Parietal lobe (tissue), 2 donors: Measurements from ENCODE around the genes URM1, SET and ZDHHC12.

DNA sequence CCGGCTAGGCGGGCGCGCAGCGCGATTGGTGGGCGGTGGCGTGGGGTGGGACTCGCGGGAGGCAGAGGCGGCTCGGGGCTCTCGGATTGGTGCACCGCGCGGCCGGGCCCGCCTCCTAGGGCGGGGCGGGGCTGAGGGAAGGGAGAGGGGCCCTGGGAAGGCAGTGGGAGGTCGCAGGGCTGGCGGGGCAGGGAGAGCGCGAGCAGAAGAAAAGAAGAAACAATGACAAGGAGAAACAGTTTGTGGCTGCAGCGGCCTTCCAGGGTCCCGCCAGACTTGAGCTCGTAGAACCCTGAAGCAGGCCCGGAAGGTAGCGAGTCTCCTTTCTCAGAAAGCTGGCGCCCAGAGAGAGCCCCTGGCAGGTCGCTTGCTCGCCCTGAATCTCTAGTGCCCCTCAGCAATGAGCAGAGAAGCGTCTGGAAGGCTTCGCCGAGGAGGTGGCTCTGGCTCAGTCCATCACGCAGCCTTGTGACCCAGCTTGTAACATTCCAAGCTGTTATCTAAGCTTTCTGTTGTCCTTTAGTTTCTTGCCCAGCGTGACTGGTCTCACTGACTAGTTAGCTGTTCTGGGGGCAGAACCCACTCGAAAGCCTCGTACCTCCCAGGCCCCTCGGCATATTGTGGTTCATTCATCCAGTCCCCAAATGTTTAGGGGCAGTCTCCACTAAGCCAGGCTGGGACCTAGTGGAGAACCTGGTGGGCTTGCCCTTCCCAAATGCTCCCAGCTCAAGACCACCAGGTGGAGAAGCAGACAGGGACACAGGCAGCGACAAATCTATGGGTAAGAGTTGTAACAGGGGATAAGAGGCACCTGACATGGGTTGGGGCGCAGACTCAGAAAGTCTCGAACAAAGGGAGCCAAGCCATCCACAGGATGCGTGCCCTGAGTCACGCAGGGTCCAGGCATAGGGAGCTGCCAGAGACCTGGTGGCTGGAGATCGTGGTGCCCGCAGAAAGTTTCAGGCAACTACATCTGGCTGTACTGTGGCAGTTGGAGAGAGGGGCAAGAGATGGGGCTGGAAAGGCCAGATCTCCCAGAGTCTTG lies 613 bp upstream of the EEIG1 start:
- RAMPAGE, long total RNA = no peak

DNA sequence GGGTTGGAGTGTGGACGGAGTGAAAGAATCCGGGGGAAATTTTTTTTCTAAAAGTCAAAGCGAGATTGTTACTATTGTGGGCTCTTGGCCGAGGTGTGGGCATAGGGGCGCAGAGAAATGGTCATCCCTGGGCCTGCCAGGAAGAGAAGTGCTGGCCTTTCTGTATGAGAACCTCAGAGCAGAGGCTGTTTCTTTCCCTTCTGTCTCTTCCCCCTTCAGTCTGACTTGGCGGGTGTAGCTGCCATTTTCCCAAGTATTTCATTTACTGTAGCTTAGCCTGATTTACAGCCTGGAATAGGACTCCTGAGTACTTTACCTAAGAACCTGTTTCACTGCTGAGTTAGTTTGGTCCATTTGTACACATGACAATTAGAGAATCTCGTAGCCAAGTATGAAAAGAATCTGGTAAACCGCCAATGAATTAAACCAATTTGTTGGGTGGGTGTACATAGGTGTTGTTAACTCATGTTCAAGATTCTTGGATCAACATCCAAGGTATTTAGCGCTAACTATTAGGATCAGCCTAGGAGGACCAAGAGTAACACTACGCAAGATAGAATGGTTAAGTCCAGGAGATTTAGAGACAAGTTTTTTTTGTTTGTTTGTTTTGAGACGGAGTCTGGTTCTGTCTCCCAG lies 1.2 kb downstream of the SLC25A25 start:
- RAMPAGE, long total RNA = no peak

DNA sequence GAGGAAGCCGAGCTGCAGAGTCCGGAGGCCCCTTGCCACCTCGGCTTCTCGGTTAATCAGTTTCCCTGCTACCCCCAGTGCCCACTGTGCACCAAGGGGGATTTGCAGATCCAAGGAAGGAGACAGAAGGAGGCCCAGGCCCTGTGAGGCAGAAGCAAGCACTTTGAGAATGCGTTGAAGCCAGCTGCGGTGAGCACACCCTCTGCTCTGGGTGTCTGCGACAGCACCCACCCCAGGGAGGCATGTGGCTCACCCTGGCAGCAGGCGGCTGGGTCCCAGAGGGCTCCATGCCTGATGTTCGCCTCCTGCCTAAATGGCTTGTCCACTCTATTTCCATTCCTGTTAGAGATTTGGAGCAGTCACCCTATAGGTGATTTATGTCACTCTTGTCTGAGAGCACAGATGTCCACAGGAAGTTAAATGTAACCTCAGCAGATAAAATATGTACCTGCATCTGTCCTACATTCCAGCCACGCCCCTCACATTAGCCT lies 28.3 kb downstream of the PTGES2 start:
- RAMPAGE, long total RNA = no peak

DNA sequence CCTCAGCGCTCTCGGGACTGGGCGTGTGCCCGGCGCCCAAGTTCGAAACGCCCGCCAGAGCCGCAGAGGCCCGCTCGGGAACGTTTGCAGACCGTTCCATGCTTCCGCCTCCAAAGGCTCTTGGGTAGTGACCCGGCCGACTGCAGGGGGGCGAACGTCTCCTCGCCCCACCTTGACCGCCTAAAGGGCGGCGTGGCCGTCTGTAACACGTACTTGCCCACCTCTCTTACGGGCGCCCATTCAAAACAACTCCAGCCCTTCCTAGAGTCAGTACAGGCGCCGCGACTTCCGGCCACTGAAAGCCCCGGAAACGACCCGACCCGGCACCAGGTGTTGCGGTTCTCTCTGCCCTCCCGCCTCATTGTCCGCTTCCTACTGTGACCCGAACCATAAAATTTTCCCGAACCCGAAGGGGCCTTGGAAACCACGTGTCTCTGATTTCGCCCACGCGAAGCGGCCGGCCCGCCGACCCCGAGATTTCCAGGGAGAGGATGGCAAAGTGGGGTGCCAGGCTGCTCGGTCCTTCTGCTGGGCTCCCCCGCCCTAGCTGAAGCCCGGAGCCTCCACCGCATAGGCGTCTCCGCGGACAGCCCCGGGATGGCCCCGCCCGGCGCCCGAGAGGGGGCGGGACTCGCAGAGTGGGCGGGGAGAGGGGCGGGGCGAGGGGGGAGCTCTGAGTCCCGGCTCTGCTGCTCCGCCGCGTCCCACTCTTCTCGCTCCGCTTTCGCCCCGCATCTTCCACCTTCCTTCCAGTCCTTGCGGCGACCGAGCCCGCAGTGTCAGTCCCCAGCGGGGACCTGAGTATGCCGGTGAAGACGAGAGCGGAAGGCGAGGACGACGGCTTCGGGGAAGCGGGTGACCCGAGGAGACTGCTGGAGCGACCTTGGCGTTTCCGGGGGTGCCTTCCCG lies 567 bp upstream of the PTGES2 start:
- RAMPAGE, long total RNA = no peak

DNA sequence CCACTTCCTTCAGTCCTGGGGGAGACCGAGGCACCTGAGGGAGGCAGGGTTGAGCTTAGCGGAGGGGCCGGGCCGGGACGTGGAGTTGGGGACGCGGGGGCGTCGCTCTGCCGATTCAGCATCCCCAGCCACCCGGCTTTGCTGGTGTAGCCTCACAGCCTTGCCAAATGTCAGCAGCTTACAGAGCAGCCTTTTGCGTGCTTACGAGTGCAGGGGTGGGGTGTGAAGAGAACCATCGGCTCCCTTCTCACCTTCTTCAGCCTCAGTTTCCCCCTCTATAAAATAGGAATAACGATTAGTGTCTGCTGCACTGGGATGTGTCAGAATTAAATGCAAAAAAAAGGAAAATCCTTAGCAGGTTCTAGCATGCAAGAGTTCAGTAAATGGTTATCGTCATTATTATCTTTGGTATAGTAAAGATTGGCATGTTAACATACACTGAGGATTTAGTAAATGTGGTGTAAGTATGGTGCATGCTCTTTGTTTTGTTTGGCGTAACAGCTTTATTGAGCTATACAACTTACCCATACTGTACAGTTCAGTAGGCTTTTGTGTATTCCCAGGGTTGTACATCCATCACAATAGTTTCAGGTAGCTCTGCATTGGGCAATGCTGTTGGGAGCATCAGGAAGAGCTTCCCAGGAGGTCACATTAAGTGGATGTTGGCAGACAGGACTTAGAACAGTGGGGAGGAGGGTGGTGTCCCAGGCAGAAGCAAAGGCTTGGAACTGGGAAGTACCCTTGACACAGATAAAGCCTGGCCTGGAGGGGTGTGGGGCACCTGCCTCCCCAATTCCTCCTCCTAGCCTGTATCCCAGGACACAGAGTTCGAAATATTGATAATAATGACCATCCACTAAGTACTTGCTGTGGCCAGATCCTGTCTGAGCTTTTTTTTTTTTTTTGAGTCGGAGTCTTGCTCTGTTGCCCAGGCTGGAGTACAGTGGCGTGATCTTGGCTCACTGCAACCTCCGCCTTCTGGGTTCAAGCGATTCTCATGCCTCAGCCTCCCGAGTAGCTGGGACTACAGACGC lies 1.0 kb downstream of the BBLN start:
- RAMPAGE, long total RNA = no peak

- RAMPAGE, long total RNA = no peak
Measured at GRCh38 chr9:128166924-128167974, 7.2 kb downstream of the BBLN start.

DNA sequence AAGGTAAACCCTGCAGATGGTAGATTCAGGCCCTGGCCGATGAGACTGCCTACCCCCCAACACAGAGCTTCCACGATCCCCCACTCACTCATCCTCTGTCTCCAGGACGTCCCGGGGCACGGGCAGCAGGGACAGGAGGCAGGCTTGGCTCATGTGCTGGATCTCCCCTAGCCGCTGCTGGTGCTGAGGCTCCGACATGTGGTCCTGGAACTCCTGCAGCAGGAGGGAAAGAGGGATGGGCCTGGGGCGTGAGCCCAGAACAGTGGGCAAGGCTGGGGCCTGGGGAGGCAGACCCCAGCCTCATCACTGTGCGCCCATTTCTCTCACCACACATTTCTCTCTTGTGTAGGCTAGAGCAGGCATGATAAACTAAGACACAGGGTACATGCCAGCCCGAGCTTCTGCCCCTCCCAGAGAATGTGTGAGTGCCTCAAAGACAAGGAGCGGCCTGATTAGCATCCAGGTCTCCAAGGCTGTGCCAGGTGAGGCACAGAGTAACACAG lies 15.1 kb downstream of the CIZ1 start:
- RAMPAGE, long total RNA = no peak

- RAMPAGE, long total RNA = no peak
Measured at GRCh38 chr9:128180641-128181081, 10.7 kb downstream of the CIZ1 start.

- RAMPAGE, long total RNA = no peak
Measured at GRCh38 chr9:128204069-128204821, 1.1 kb downstream of the DNM1 start.

GRCh38 chr9:128243164-128244242 lies 32.3 kb downstream of the GOLGA2 start:
- RAMPAGE, long total RNA = no peak

GRCh38 chr9:128344849-128345774 lies 4.8 kb downstream of the SLC27A4 start:
- RAMPAGE, long total RNA = no peak

- RAMPAGE, long total RNA = no peak
Measured at GRCh38 chr9:128370423-128371556, at the start of gene URM1. Gene URM1, plus strand, starts transcription at chr9:128371374.

DNA sequence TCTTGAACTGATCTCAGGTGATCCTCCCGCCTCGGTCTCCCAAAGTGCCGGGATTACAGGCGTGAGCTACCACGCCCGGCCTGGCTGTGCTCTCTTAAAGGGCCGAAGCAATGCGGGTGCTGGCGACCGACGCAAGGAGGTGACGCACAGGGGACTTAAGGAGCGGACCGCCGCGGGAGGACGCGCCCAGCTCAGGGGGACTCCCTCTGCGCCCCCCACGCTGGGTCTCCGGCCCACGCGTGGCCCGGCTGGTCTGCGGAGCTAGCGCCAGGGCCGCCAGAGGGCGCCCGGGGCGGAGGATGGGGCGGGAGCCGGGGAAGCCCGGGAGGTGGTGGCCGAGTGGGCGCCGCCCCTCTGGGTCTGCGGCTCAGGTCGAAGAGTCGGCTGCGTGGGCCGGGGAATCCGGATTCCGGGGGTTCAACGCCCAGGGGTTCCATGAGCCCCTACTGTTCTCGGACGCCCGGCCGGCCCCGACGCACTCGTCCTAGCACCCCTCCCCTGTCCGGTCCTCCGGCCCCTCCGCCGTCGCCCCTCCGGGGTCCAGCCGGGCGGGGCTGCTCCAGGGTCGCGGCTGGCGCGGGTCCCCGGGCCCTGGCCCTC lies 470 bp upstream of the CERCAM start:
- RAMPAGE, long total RNA = no peak

DNA sequence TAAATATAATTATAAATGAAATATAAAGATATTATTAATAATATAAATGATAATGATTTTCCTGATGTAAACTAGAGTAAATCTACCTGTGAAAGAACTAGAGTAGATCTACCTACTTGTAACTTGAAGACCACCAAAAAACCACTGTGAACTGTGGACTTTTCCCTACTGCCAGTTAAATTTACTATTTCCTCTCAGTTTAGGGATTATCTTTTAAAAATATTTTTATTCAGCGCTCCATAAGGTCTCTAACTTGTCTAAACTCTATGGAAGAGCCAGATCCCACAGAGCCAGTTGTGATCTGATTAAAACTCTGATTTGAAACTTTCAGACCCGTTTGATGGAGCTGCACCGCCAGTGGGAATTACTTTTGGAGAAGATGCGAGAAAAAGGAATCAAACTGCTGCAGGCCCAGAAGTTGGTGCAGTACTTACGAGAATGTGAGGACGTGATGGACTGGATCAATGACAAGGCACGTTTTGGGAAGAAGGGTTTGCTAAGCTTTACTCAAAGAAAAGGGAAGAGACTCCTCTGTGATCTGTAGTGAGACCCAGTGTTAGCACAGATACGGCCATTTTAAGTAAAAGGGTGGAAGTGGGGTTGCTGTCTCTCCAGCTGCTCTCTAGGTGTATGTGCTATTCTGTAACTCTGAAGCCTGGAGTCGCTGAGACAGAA lies 22.1 kb downstream of the SPTAN1 start:
- RAMPAGE, long total RNA = no peak

DNA sequence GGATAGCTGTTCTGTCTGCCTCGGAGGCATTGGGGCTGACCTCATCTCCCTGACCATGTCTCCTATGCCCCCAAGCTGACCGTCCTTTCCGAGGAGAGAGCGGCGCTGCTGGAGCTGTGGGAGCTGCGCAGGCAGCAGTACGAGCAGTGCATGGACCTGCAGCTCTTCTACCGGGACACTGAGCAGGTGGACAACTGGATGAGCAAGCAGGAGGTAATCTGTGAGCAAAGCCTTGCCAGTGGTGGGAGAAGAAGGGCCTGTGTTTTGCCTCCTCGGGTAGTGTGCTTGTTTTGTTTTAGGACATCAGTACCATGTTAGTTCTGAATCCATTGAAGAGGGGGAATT lies 28.4 kb downstream of the SPTAN1 start:
- RAMPAGE, long total RNA = no peak

- RAMPAGE, long total RNA = no peak
Measured at GRCh38 chr9:128617624-128618243, 38.9 kb downstream of the DYNC2I2 start.

- RAMPAGE, long total RNA = no peak
Measured at GRCh38 chr9:128688181-128689337, at the start of gene SET. Gene SET, plus strand, starts transcription at chr9:128689222.

DNA sequence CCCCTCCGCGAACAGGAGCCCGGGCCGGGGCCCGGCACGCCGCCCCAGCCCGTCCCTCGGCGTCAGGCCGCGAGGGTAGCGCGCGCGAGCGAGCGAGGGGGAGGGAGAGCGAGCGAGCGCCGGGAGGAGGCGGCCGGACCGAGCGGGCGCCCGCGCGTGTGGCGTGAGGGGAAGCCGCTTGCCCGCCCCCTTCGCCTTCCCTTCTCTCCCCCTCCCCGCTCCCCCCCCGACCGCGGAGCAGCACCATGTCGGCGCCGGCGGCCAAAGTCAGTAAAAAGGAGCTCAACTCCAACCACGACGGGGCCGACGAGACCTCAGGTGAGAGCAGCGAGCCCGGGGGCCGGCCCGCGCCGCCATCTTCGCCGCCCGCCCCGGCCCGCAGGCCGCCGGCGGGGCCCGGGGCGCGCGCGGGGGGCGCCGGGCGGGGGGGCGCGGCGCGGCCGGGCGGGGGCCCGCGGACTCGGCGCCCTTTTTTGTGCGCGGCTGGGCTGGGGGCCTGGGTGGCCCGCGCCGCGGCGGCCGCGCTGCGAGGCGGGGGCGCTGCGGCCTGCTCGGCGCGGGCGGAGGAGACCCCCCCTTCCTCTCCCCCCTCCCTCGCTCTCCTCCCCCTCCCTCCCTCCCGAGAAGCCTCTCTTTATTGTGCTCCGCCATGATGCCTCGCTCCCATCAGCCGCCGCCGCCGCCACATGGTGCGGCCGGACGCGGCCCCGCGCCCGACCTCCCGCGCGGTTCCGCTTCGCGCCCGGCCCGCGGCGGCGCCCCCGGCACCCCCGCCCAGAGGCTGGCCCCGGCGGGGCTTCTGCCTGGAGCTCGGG lies 523 bp downstream of the SET start:
- RAMPAGE, long total RNA = no peak

DNA sequence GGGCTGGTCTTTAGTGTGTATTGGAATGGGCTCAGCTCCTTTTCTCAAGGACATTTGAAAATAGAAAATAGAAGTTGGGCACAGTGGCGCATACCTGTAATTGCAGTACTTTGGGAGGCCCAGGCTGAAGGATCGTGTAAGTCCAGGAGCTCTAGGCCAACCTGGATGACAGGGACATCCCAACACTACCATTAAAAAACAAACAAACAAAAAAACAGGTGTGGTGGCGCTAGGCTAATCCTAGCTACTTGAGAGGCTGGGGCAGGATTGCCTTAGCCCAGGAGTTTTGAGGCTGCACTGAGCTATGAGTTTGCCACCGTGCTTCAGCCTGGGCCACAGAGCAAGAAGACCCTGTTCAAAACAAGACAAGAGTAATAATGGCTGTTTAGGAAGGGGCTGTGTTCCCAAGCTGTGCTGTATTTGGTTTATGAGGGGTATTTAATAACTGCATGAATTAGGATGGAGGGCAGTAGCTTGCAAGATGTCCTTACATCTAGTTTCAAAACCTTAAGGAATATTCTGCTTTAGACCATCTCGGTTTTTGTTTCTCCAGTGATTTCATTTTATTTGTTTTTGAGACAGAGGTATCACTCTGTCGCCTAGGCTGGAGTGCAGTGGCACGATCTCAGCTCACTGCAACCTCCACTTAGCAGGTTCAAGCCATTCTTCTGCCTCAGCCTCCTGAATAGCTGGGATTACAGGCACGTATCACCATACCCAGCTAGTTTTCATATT lies 4.8 kb upstream of the PKN3 start:
- RAMPAGE, long total RNA = no peak

DNA sequence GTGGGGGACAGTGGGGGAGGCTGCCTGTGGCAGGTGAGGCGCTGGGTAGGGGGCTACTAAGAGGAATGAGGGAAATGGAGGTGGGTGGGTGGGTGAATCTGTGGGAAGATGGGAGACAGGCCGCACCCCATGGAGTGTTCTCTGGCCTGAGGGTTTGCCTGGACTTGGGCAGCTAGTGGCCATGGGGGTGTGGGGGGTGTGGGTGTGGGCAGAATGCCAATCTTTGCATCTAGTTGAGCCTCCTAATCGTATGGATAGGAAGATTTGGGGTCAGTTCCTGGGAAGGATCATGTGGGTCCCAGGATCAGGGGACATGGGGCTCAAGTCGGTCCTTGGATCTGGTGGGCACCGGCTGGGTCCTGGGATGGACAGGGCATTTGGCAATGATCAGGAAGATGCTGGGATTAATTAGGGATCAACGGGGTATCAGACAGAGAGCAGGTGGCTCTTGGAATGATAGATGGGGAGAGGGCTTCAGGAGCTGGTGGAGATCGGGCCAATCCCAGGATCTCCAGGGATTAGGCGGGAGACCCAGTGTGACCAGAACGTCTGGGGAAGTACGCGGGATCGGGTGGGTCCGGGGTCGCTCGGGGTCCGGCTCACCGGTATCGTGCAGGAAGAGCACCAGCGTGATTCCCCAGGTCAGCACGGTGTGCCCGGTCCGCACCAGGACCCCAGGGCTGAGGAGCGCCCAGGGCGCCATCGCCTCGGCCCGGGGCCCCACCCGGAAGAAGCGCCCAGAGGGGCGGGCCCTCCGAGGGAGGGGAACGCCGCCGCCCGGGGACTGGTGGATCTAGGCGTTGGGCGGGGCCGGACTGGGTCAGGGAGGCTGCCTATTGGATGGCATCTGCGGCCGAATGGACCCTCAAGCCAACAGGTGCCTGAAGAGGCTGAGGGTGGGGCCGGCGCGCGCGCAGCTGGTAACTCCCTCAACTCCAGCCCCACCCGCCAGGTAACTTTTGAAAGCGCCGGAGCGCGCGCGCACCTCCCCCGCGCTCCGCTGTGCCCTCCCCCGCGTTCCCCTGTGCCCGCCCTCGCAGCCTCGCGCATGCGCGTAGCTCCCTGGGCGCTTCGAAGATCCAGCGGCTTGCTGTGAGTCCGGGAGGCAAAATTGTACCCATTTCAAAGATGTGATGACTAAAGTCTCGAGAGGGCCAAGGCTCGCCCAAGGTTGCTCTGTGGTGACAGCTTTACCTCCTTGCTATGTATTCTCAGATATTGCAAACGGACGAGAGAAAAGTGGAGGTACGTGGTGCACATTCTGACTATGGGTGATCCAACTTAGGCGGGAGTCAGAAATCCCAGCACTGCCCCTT lies at the start of gene ZDHHC12:
ZDHHC12 (minus strand) TSS at position 737 of the 1,316 bp plus-strand sequence.
- RAMPAGE, long total RNA = no peak